ENCODE measurements around the genes IFI35, MEOX1 and NAGS.

GRCh38 chr17:42841316-42842379 lies 2.7 kb upstream of the AOC2 start:
- PRO-cap, result no peak

- PRO-cap, result no peak
These were observed 1.7 kb upstream of the AOC2 start for GRCh38 chr17:42842380-42843413.

- PRO-cap, result no peak
These were observed 688 bp downstream of the AOC3 start for GRCh38 chr17:42851774-42851999.

DNA sequence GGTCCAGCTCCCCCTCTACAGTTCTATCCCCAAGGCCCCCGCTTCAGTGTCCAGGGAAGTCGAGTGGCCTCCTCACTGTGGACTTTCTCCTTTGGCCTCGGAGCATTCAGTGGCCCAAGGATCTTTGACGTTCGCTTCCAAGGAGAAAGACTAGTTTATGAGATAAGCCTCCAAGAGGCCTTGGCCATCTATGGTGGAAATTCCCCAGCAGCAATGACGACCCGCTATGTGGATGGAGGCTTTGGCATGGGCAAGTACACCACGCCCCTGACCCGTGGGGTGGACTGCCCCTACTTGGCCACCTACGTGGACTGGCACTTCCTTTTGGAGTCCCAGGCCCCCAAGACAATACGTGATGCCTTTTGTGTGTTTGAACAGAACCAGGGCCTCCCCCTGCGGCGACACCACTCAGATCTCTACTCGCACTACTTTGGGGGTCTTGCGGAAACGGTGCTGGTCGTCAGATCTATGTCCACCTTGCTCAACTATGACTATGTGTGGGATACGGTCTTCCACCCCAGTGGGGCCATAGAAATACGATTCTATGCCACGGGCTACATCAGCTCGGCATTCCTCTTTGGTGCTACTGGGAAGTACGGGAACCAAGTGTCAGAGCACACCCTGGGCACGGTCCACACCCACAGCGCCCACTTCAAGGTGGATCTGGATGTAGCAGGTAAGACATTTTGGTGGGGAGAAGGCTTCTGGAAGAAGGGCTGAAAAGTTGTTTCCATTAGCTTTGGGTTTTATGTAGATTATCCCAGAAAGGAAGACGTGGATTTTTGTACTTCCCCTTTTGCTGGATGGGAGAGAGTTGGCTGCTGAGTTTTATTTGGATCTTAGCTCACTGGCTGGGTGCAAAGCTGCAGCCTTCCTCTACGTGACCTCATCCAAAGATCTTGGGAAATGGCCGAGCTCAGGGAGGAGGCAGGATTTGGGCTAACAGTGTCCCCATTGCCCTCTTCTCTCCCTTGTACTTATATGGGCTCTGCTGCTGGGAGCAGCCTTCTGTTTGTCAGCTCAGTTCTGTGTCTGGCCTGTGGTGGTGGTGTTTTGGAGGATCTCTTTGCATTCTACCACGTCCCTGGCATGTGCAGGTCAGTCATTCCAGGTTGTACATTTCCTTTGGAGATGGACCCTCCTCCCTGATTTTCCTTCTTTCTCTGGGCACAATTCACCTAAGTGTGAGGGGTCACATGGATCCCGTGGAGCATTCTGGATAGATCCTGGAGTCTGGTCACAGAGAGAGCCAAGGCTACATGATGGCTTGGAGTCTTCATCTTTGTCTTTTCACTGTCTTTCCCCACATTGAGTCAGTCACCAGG lies 1.7 kb downstream of the AOC3 start:
- PRO-cap, result bidirectional peak, plus-strand start at position 835 of the sequence, minus-strand start at position 841 of the sequence

DNA sequence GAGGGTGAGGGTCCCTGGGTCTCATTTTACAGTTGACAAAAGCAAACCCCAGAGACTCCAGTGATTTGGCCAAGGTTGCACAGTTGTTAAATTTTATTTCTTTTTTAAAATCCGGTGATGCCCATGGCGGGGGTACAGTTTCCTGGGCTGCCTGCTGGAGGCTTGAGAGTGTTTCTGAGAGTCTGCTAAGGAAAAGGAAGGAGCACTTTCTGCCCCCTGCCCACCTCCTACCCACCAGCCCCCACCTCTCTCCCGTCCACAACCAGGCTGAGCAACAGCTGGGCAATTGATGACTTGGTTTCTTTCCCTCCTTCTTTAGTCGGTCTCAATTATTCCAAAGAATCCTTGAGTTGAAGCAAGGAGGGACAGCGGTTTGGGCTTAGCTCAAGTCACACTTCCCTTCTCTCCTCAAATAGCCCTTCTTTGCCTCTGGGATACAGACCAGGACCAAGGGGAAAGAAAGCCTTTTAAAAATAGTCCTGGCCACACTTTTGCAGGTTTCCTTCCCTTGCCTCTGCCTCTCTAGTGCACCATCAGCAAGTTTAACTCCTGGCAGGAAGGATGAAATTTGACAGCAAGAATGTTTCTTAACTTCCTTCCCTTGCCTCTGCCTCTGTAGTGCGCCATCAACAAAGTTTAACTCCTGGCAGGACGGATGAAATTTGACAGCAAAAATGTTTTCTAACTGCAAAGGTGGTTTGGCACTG lies 7.4 kb upstream of the G6PC1 start:
- PRO-cap, result unidirectional peak, minus-strand start at position 397 of the sequence; unidirectional peak, minus-strand start at position 516 of the sequence

DNA sequence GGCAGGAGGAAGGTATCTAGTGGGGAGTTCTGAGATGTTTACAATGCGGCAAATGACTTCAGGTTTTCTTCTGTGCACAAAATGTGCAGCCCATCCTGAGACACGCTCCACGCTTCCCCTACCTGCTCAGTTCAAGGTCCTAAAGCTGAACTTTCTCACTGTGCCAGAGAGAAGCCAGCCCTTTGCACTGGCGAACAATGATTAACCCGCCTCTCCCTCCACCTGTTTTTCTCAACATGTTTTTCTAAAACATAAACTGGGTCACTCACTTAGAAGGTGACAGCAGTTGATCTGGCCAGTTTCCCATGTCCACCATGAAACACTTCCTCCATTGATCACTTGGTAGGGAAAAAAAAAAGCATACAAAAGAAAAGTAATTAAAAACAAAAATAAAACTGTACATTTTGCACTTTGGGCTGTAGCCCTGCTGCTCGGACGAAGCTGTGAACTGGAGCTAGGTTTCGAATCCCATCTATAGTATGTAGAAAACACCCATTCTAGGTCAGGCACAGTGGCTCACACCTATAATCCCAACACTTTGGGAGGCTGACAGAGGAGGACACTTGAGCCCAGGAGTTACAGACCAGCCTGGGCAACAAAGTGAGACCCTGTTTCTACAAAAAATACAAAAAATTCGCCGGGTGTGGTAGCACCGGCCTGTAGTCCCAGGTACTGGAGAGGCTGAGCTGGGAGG lies 6.2 kb upstream of the G6PC1 start:
- PRO-cap, result no peak

- PRO-cap, result unidirectional peak, plus-strand start at chr17:42985448
These were observed 4.9 kb downstream of the RUNDC1 start for GRCh38 chr17:42985256-42985633.

GRCh38 chr17:43006480-43007217 lies at the start of gene IFI35:
TSS of gene IFI35 (plus strand) at chr17:43006784.
- PRO-cap, result unidirectional peak, plus-strand start at chr17:43006785; unidirectional peak, plus-strand start at chr17:43006815

- PRO-cap, result no peak
These were observed 2.6 kb downstream of the VAT1 start for GRCh38 chr17:43019701-43019908.

- PRO-cap, result no peak
These were observed 6.2 kb upstream of the TMEM106A start for GRCh38 chr17:43205342-43205944.

DNA sequence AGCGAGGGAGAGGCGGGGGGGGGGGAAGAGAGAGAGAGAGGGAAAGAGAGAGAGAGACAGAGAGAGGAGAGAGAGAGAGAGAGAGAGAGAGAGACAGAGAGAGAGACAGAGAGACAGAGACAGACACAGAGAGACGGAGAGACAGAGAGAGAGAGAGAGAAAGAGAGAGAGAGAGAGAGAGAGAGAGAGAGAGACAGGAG lies 16.6 kb upstream of the CCDC200 start:
- PRO-cap, result no peak

DNA sequence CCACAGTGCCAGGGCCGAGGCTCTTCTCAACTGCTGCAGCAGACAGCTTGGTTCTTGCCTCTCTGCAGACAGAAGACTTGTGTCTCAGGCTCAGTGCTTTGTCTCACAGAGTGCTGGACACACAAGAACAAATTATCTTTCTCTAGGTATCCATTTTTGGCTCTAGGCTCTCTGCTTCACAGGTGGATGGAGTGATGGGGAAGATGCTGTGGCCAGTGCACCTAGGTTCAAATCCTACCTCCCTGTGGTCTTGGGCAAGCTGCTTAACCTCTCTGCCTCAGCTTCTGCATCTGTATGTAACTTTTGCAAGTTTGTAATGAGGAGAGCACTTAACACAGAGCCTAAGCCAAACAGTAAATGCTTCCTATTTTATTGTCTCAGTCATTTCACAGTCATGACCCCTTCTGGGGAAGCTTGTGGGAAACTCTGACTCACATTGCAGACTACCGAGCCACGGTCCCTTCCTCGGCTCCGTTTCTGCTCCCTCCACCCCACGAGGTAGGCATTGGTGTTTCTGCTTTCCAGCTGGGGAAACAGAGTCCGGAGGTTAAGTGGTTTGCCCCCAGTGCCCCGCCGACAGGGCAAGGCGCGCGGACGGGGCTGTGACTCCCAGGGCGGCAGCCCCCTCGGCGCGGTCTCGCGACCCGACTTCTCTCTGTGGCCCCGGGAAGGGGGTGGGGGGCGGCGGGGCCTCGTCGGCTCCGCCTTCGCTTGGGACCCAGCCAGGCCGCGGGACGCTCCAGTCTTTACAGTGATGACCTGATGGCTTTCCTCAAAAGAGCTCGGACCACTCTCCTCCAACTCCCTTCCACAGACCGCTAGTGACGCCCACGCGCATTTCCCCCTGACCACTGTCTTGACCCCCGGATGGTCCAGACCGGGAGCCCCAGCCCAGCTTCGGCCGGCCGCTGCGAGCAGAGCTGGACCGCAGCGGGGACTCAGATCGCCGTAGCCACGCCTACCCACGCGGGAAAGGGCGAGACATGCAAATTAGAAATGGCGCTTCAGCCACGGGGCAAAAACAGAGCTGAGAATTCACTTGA lies 83.8 kb upstream of the ARL4D start:
- PRO-cap, result unidirectional peak, plus-strand start at position 434 of the sequence; unidirectional peak, minus-strand start at position 657 of the sequence; bidirectional peak, plus-strand start outside the sequence, minus-strand start at position 940 of the sequence

- PRO-cap, result no peak
These were observed 8.1 kb upstream of the DHX8 start for GRCh38 chr17:43475696-43476116.

DNA sequence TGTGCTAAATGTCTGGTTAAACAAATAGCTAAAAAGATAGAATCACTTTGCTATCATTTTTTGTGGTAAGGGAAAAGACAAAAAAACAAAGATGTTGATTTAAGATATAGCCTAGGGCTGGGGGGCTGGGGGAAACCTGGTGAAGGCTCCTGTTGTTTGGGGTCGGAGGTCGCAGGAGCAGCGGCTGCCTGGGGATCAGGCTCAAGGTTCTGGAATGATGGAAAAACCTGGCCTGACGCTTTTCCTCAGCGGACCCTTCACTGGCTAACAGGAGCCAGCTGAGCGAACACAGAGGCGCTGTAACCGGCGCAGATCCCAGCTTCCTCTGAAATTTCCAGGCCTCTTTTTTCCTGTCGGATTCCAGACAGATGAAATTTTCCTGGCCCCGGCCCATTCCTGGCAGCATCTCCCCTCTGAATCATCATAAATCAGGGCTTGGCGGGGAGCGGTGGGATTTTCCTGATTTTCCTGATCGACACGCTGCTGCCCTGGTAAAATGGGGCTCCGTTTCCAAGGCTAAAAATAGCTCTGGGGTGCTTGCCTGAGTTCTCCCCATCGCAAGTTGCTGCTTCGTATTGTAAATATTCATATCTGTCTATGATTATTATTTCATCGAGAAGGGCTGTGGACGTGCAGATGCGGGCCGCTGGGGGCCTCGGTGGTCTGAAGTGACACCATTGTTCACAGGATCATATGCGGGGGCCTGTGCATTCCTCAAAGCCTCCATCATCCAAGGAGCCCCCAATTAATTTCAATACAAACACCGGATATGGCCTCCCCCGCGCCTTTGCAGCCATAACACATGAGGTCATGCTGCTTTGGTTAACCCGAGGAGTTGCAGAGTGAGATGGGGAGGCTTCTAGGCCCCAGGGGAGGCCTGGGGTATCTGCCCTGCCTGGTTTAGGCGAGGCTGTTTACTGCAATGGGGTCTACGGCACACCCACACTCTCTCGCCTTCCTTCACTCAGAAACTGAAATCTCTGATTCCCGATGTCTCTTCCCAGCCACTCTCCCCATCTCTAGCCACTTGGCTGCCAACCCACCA lies 45.8 kb upstream of the ETV4 start:
- PRO-cap, result bidirectional peak, plus-strand start at position 453 of the sequence, minus-strand start at position 262 of the sequence

- PRO-cap, result bidirectional peak, plus-strand start at chr17:43662150, minus-strand start at chr17:43661954
These were observed at the start of gene MEOX1 for GRCh38 chr17:43661657-43662426. TSS of gene MEOX1 (minus strand) at chr17:43661922.

- PRO-cap, result unidirectional peak, minus-strand start at chr17:43779870
These were observed 522 bp upstream of the CFAP97D1 start for GRCh38 chr17:43779706-43780120.

DNA sequence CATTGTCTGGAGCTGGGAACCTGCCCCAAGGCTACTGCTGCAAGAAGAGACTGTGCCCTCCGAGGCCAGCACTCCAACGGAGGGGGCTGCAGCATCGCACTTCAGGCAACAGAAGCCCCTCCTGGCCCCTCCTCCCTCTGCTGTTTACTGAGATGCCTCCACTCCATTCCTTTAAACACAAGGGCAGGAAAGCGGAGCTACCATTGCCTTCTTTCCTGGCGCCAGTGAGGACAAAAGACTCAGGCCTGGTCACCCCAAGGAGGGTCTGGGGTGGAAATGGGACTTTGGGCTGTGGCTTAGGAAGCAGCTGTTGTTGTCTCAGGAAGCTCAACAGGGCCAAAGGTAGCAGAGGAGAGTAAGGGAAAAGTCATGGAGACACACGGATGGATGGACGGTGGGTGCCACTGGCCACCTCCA lies 10.9 kb downstream of the CD300LG start:
- PRO-cap, result bidirectional peak, plus-strand start at position 358 of the sequence, minus-strand start at position 226 of the sequence

DNA sequence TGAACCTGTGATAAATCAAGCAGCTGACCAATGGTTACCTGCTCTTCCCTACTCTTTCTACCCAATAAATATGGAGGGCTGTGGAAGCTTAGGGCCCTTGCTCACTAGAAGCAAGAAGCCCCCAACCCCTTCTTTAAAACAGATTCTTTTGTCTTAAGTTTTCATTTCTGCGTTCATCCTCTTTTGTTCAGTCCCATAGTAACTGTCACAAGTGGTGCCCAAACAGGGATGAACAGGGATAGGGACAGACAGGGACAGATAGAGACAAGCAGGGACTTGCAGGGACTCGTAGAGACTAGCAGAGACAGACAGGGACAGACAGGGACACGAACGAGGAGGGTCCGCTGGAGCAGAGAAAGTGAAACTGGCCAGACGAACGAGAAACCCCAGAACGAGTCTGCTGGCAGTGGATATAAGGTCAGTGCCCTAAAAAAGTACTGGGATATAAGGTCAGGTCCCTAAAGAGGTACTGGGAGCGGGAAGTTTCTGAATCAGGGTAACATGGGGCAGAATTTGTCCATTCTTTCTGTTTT lies 25.3 kb downstream of the CD300LG start:
- PRO-cap, result no peak

GRCh38 chr17:43927128-43927711 lies 15.1 kb downstream of the PPY start:
- PRO-cap, result no peak

GRCh38 chr17:44004218-44004791 lies at the start of gene NAGS:
TSS of gene NAGS (plus strand) at chr17:44004622.
- PRO-cap, result bidirectional peak, plus-strand start at chr17:44004607, minus-strand start at chr17:44004438